Iris pigment epithelial cell (primary cell): ENCODE results near the genes NEU2, ATG16L1, UGT1A8 and UGT1A5.

DNA sequence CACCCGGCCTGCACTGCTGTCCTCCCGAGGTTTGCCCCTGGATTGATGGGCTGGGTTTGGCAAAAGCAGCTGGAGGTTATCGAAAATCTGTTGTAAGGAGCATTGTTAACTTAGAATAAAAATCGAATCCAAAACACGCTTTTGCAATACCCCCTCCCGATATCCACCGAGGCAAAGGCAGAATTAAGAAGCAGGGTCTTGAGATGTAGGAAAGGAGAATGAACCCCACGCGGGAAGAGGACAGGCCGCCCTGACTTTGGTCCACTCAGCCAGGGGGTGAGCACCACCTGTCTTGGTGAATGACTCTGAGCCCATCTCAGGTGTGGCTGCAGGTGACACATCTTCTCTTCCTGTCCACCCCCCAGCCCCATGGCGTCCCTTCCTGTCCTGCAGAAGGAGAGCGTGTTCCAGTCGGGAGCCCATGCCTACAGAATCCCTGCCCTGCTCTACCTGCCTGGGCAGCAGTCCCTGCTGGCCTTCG is at the start of gene NEU2:
TSS of gene NEU2 (plus strand) at position 370 of the 481 bp plus-strand sequence.
- RRBS: no CpG with 5 or more reads among the region's 14 CpGs

DNA sequence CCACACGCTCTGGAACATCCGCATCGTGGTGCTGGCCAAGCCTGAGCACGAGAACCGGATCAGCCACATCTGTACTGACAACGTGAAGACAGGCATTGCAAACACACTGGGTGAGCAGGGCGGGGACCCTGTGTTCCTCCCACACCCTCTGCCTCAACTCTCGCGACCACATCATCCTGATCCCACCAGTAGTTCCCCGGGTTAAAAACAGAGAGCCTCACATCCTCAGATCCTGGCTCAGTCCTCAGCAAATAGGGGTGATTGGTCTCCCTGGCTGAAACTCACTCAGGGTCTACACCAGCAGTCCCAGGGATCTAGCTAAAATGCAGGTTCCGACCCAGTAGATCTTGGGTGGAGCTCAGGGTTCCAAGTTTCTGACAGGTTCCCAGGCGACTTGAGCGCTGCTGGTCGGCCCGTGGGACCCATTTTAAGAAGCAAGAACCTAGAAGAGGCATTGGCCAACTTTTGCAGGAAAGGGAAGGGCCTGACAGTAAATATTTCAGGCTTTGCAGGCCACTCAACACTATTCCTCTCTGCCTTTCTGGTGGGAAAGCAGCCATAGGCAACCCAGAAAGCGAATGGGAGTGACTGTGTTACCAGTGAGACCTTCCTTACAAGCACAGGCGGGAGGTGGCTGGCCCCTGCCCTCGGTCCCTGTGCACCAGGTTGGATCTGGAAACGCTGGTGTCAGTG is 87.0 kb upstream of the ATG16L1 start:
- RRBS: no CpG with 5 or more reads among the region's 19 CpGs

- RRBS: 70% methylated on average over 22 of the region's 39 CpGs
These were observed 46.9 kb upstream of the ATG16L1 start for GRCh38 chr2:233204396-233205093.

DNA sequence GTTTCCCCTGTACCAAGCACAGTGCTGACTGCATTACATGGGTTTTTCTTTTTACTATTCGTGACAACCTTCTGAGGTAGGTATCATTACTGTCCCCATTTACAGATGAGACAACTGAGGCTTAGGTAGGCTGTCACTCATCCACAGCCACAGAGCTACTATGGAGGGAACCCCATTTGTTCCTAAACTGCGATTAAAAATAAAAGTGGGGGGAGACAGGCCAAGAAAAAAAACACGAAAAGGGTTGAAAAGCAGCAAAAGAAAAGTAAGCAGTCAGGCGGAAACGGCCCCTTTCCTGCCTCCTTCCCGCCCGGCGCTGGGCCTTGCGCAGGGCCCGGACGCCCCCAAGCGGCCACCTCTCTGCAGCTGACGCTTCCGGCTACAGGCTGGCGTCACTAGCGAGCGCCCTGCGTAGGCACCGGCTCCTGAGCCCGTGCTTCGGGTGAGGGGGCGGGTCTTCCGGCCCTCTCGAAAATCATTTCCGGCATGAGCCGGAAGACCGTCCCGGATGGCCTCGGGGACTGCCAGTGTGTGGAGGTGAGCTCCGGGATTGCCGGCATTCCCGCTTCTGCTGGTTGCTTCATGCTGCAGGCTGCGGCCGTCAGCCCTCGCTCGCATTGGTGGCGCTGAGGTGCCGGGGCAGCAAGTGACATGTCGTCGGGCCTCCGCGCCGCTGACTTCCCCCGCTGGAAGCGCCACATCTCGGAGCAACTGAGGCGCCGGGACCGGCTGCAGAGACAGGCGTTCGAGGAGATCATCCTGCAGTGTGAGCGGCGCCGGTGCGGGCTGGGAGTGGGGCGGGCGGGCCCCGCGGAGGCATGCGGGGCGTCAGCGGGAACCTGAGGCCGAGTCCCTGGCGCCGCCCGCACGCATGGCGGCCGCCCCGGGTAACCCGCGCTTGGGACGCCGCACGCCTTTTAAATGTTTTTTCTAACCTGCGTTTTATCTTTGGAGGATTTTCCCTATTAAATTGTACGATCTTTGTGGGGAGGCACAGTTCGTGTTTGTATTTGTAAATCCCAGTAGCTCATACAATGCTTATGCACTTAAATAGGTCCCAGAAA is at the start of gene ATG16L1:
TSS of gene ATG16L1 (plus strand) at position 497 of the 1,064 bp plus-strand sequence.
- RRBS: 2% methylated on average over 36 of the region's 78 CpGs

DNA sequence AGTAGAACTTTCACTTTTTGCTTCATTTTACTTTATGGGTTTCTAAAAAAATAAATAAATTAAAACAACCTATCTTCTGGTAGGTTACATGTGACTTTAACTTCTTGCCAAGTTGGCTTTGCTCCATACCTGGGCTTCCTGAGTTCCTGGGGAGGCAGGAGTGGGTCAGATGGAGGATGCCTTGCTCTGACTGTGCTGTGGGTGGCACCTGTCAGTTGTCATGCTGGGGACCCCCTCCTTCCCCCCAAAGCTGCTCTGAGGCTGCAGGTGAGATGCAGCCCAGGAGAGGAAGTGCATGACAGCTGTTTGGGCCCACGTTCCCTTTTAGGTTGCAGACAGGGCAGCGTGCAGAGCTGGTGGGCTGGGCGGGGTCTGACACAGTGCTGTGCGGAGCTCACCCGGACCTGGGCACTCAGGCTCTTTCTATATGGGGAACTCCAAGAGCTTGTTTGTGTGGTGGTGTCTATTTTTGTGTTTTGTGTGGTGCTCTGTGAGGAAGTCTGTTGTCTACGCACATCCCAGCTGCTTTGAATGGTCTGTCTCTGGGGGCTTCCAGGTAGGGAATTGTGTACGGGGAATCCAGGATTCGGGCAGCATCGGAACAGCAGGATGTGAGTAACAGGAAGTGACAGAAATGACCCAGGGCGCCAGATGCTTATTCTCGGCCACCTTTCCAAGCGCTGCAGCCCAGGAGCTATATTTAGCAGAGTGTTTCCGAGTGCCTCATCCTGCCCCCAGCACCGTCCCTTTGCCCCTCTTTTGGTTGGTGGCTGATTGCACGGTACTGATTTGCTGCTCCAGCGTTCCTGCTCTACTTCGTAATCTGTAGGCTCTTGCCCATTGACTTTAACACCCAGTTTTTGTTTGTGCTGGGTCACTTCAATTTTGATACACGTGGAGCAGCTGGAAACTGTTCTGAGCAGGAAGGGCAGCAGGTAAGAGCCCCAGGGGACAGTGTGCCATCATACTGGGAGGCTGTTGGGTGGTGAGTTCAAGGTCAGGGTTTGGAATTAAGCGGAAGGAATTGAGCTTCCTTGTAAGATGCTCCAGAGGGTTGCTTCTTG is 64.5 kb downstream of the DGKD start:
- RRBS: no CpG with 5 or more reads among the region's 19 CpGs

DNA sequence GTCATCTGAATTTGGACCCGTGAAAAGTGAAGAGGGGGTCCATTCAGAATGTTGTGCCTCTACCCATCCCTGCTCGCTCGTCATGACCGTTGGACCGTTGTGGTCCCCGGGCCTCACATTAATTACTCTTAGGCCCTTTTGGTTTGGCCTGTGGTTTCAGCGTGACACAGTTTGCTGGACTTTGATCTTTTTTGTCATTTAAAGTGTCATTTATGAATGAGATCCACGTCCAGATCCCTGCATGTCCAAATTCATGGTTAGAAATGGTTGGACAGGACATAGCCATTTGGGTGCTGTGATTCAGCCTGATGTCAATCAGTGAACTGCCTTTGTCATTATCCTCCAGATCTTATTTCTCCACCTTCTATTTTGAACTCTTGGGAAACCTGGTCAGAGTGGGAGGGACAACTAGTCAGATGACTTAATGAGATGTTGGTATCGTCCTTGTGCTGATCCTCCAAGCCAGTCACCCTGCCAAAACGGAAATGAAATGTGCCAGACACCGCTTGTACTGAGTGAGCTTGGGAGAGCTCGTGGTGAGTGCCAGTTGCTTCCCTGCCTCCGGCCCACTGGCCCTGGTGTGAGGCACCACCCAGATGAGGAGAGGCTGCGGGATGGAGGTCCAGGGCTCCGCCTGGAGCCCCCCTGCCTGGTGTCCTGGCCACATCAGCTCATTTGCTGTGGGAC is 69.9 kb downstream of the DGKD start:
- RRBS: no CpG with 5 or more reads among the region's 15 CpGs

DNA sequence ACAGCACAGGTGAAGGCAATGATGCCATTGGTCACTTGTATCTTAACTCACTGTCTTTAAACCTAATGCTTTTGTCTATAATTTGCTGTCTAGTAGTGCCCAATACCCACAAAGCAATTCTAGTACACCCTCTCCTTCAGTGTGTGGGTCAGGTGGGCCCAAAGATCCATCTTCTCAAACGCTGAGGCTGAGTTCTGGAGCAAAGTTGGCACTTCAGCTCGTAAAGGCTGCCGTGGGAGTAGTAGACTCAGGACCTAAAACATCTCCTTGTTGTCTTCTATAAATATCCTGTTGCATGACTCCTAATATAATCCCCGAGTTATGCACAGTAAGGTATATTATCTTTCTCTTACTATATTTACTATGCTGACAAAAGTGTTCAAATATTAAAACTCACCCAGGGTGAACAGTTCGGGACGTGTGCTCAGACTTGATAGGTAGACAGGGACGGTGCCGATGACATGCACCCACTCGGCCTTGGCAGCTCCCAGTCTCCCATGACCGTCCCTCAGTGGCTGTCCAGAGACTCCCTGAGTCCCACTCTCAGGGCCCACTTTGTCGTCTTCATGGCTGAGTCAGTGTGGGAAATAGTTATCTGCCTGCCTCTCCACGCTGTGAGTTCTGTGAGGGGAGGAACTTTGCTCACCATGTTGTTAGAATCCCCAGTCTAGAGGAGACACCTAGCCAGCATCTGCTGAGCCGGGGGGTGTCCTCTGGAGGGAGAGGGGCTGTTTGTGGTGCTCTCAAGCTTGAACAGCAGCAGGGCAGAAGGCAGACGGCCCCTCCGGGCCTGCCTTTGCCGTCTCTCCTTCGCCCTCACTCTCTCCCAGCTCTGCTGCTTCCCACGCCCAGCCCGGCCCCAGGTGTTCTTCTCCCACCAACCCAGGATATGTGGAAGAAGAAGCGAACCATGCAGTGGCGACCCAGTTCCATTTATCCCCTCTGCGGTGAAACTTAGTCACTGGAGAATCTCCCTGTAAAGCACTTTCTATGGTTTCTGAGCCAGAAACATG is 75.0 kb downstream of the DGKD start:
- RRBS: 84% methylated on average over 7 of the region's 22 CpGs

GRCh38 chr2:233469639-233470455 is 96.7 kb downstream of the USP40 start:
- RRBS: no CpG with 5 or more reads among the region's 27 CpGs

- RRBS: no CpG with 5 or more reads among the region's 7 CpGs
These were observed 43.3 kb downstream of the USP40 start for GRCh38 chr2:233523125-233523915.

GRCh38 chr2:233557415-233557910 is 9.1 kb downstream of the USP40 start:
- RRBS: no CpG with 5 or more reads among the region's 1 CpG

DNA sequence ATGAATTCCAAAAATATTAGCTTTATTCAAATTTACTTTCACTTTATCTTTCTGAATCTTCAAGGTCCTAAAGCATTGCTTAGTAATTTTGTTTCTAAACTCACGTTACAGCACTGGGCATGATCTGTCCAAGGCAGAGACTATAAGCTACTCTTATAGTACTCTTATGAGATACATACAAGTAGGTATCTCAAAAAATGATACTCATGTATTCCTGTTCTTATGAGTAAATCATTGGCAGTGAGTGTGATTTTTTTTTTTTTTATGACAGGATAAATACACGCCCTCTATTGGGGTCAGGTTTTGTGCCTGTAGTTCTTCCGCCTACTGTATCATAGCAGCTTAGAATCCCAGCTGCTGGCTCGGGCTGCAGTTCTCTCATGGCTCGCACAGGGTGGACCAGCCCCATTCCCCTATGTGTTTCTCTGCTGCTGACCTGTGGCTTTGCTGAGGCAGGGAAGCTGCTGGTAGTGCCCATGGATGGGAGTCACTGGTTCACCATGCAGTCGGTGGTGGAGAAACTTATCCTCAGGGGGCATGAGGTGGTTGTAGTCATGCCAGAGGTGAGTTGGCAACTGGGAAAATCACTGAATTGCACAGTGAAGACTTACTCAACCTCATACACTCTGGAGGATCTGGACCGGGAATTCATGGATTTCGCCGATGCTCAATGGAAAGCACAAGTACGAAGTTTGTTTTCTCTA is at the start of gene UGT1A8:
TSS of gene UGT1A8 (plus strand) at position 306 of the 704 bp plus-strand sequence.
- RRBS: no CpG with 5 or more reads among the region's 10 CpGs

DNA sequence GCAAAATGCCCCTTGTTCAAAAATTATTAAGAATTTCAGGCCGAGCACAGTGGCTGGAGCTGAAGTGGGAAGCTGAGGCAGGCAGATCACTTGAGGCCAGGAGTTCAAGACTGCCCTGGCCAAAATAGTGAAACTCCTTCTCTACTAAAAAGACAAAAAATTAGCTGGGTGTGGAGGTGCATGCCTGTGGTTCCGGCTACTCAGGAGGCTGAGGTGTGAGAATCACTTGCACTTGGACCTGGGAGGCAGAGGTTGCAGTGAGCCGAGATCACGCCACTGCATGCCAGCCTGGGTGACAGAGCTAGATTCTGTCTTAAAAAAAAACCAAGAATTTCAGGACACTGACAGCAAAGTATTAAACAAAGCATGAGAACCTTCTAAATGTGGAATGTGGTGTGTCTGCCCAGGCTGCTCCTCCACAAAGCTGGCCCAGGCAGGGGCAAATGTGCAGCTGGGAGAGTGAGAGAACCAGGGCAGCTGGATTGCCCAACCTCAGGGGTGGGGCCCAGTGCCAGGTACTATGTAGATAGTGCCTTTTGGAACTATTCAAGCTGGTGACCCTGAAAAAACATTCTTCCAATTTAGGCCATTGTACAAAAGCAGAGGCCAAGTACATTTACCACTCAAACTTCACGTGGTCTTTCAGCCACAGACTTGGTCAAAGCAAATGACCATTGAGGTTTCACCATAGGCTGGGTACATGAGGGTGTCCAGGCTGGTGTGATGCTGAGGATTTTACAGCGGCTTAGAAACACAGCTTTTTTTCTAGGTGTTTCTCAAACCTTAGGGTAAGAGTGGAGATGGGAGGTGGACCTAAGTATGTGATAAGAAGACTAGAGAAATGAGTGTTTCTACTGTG is 6.7 kb upstream of the UGT1A5 start:
- RRBS: no CpG with 5 or more reads among the region's 6 CpGs

DNA sequence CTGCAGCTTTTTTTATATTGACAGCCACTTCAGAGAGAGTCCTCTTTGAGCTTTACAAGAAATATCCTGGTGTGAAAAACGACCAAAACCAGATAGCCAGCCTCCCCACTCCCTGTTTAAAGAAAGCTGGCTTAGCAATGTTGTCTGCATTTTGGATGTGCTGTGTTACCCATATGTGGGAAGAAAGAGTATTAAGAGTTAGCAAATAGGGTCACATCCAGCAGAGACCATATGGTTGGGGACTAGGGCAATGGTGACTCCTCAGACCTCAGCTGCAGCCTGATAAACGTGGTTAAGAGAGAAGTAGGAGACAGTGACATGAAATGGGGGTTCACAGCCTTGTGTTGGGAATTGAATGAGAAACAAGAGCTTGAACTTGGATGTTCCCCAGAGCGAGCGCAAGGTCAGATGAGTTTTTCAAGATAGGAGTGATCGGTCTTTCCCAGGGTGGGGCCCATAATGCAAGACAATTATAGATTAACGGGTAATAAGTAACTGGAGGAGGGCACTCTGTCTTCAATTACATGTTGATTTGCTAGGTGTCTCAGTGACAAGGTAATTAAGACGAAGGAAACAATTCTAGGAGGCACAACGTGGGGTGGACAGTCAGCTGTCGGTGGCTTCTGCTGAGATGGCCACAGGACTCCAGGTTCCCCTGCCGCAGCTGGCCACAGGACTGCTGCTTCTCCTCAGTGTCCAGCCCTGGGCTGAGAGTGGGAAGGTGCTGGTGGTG is at the start of gene UGT1A5:
TSS of gene UGT1A5 (plus strand) at position 547 of the 733 bp plus-strand sequence.
- RRBS: no CpG with 5 or more reads among the region's 10 CpGs

- RRBS: no CpG with 5 or more reads among the region's 3 CpGs
These were observed 1.3 kb downstream of the UGT1A1 start for GRCh38 chr2:233761288-233761786.

DNA sequence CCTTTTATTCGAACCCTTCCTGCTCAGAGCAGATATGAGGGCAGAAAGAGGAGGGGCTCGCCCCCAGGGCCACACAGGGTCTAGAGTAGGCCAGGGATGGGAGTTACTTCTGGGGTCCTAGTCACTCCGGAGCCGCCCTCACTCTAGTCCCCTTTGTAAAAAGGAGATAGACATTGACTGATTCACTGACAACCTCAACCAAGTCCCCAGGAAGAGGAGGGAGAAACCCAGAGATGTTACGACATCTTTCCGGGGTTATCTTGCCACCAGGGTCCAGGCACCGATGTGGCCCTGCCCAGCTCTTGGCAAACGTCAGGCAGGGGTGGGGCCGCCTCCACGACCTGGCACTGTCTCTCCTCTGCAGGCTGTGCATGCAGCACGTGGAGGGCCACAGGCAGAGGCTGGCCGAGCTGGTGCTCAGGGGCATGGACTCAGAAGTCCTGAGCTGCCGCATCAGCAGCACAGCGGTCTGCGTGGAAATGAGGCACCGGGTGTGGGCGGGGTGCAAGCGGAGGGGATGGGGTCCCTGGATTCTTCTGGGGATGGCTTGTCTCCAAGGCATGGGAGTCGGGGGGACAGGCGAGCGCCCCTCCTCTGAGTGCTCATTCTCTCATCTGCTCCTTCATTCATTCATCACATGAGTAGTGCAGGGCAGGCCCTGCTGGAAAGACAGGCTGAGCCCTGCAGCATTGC is 31.0 kb downstream of the HJURP start:
- RRBS: no CpG with 5 or more reads among the region's 21 CpGs

- RRBS: 2% methylated on average over 6 of the region's 22 CpGs
These were observed 597 bp downstream of the HJURP start for GRCh38 chr2:233853714-233854161.

DNA sequence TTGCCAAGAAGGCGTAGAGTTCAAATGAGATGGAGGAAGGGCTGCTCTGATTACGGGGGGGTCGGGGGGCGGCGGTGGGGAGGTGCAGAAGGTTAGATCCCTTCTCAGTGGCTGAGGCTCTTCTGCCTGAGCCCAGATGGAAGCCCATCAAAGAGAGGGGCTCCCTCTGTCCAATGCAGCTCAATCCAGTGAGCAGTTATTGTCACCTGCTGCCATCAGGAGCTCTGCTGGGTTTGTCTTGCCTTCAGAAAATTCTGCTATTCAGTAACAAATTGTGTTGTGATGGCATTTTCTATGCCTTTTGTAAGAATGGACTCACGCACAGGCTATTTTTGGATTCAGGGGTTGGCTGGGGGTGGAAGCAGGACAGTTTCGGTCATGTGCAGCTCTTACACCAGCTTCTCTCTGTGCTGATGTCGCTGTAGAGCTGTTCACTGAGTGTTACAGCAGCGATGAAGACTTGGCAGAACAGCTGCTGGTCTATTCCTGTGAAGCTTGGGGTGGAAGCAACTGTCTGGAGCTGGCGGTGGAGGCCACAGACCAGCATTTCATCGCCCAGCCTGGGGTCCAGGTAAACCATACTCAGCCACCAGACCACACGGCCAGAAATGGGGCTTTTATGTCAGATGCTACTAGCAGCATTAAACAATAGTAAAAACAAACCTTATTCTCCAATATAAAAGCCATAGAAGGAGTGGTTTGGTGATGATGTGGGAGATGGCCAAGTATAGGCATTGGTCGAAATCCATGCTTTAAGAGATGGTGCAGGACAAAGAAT is 49.2 kb downstream of the TRPM8 start:
- RRBS: no CpG with 5 or more reads among the region's 13 CpGs

GRCh38 chr2:233979690-233980391 is 62.7 kb downstream of the TRPM8 start:
- RRBS: no CpG with 5 or more reads among the region's 8 CpGs

GRCh38 chr2:234091666-234092324 is 41.3 kb downstream of the SPP2 start:
- RRBS: no CpG with 5 or more reads among the region's 11 CpGs

DNA sequence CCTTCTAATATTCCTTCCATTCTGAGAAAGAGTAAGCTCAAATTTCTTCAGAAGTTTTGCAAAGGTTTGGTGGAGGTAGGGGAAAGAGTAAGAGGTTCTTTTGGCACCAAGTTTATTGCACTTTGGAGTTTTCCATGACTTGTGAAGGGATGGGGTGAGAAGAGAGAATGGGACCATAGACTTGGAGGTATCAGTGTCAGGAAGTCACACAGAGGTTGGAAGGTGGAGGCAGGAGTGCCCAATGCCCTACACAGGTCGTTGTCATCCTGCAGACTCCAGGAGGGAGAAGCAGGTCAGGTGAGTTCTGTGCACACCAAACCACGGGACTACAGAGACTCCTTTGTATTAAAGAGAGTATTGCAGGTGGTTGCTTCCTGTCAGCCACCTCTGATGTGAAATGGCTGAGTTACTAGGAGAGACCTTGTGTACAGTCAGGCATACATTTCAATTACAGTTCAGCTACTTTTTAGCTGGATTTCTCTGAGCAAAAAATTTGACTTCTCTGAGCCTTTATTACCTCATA is 51.5 kb downstream of the SPP2 start:
- RRBS: no CpG with 5 or more reads among the region's 2 CpGs